Pericardium fibroblast (primary cell): ENCODE data around the gene PLCE1.

GRCh38 chr10:91629211-91629738, 3.6 kb downstream of the PPP1R3C start:
- RAMPAGE, long total RNA = no peak

DNA sequence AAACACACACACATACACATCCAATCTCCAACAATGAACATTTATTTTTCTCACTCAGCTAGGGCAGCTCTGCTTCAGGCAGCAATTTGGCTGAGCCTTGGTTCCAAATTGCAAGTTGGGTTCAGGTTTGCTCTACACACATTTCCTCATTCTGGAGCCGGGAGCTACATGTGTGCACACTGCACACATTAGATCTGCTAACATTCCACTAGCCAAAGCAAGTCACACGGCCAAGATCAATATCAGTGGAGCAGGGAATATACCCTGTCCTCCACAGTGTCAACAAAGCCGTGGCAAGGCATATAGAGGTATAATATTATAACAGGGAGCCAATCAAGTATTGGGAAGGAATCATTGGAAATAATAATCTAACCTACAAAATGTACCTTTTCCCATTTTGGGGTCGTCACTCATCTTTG, 57.5 kb upstream of the PPP1R3C start:
- RAMPAGE, long total RNA = no peak

DNA sequence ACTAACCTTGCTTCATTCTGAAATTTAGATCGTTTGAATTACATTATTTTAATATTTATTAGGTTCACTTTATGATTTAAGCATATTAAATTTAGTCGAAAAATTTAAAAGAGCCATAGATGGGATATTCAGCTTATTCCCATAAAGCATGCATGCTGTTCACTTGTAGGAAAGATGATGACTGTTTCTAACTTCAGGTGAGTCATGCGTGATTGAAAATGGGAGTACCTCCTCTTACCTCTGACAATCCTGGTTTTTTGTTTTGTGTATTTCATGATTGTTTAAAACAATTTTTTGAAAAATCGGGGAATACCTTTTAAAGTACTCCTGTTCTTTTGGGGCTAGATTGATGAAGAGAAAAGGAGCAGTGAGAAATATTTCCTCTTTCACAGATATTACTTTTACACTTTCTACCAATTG, 1.4 kb downstream of the TNKS2 start:
- RAMPAGE, long total RNA = no peak

DNA sequence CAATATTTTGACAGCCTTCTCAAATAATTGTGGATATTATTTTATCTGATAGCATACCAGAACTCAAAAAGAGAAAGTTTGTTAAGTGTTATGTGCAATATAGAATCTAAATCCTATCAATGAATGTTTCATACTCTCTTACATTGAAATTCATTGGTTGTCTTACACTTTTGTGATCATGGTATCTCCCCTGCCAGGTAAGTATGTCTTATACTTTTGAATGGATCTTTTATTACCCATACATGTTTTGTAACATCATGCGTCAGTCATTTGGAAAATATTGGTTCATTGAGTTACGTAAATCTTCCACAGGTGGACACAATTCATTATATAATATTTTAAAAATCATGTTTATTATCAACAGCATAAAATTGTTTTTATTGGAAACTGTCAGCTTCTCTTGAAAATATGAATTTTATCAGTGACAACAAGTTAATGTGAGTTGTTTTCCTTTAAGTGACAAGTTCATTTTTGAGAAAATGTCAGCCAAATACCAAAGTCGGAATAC, 82.7 kb downstream of the BTAF1 start:
- RAMPAGE, long total RNA = no peak

- RAMPAGE, long total RNA = no peak
Observed at GRCh38 chr10:92290039-92290813, 652 bp downstream of the CPEB3 start.

- RAMPAGE, long total RNA = no peak
Observed at GRCh38 chr10:92291965-92292459, 1.0 kb downstream of the MARCHF5 start.

- RAMPAGE, long total RNA = no peak
Observed at GRCh38 chr10:92483381-92483714, 90.5 kb downstream of the IDE start.

DNA sequence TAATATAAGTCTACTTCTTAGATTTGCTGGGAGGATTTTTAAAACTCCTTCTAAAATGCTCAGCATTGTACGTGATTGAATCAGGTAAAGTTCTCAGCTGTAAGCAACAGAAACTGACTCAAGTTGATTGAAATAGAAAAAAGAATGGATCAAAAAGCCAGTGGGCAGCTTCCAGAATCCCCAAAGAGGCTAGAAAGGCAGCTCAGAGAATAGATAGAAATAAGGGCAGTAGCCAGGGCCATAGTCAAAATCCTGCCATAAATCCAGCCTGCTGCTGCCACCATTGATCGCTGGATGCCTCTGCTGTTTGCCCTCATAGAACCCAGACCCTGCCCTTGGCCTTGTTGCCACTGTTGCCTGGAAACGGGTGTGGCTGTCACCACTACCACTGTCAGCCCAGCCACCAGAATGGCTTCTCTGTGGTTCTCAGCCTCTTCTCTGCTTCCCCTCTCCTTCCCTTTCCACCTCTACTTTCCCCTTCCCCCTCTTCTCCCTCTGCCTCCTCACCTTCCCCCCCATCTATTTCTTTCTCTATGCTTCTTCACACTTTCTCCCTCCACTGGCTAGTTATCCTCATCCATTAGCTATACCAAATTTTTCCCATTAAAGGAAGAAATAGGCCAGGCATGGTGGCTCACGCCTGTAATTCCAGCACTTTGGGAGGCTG, 57.8 kb downstream of the HHEX start:
- RAMPAGE, long total RNA = no peak

DNA sequence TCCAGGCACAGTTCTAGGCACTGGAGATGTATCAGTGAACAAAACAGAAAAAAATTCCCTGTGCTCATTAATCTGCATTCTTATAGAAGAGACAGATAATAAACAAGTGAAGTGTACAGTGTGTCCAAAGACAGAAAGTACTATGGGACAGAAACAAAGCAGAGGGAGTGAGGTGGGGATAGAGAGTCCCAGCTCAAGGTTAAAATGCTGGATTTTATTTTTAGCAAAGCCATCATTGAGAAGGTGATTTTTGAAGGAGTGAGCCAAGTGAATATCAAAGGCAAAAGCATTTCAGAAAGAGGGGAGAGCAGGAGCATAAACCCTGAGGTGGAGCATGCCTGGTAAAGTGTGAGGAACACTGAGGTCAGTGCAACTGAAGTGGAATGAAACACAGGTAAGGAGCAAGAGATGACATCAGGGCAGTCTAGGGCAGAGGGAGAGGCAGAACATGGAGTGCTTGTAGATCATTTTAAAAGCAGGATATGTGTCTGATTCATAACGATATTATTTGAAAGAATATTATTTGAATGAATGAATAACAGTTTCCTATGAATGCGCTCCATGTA, 21.7 kb upstream of the EXOC6 start:
- RAMPAGE, long total RNA = no peak

- RAMPAGE, long total RNA = no peak
Observed at GRCh38 chr10:92901699-92902197, 53.4 kb downstream of the EXOC6 start.

- RAMPAGE, long total RNA = no peak
Observed at GRCh38 chr10:93258451-93258715, 184.7 kb downstream of the CYP26A1 start.

GRCh38 chr10:93393160-93393801, 88.9 kb downstream of the MYOF start:
- RAMPAGE, long total RNA = no peak

DNA sequence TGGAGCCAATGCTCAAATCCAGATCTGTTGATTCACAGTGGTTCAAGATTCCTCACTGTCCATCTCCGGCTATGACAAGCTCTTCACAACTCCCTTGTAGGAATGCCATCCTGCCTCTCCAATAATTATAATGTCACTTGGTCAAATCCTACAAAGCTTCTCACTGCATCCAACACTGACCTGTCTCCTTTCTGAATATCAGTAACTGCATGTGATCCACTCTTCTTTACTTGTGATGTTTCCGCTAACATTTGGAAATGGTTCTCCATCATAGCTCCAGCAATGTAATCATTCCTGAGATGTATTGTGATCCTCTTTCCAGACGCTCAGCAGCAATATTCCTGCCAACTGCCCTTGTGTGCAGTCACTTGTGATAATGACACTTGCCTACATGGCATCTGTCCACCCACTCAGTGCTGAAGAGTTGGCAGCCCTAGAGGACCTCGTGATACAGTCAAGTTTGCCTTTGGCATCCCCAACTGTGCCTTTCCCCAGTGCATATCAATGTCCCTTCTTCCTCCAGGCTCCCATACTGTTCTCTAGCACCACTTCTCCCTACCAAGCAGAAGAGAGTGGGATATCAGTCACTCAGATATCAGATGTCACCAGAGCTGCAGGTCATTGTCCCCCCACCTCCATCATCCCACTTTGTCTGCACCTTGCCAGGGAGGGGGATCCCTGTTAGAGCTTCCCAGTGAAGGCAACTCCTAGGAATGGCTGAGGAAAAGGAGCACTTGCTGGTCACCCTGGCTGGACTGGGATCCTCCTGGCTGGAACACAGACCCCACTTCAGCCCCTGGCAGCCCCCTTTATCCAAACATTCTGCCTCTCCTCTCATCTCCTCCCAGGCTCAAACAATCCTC, 64.9 kb downstream of the MYOF start:
- RAMPAGE, long total RNA = no peak

DNA sequence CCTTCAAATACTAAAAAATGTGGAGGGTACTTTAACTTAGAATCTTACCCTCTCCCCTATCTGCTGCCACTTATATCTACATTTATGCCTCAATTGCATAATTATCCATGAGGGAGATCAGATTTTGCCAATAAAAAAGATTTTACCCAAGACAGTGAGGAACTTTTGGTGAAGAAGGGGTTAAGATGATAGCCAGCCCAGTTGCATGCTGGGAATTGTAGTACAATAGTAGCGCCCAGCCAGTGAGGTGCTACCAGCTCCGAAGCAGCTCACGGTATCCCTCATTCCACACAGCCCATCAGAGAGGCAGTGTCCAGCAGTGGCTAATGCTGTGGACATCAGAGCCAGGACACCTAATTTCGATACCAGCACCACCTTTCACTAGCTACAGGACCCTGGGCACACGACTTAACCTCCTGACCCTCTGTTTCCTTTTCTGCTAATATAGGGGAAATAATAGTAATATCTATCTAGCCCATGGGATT, 5.9 kb upstream of the LGI1 start:
- RAMPAGE, long total RNA = no peak

DNA sequence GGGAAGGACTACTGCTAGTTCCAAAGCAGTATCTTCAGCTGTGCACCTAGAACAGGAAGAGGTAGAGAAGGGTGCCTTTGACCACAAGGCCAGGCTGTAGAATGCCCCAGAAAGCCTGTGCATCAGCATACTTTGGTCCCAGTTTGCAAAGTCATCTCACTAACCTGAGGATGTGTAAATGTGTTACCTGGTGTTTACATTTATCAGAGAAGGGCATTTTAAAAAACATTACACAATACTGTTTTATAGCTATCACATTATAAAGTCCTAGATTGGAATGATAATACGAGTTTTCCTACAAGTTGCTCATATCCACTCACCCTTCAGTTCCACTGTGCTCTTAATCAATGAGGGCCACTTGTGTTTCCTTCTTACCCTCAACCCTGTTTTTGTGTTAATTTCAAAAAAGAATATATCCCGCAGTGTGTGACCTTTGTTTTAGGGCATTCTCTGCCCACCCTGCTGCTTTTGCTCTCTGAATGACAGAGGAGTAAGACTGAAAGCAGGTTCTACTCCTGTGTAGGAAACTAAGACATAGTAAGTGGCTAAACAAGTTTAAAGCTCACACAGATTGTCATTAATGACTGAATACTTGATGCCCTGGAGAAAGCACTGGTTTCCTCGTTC, 3.5 kb downstream of the SLC35G1 start:
- RAMPAGE, long total RNA = no peak

GRCh38 chr10:93993600-93994690, at the start of gene PLCE1:
PLCE1 (plus strand) TSS chr10:93993931.
- RAMPAGE, long total RNA = no peak

- RAMPAGE, long total RNA = no peak
Observed at GRCh38 chr10:94088631-94089384, 95.1 kb downstream of the PLCE1 start.

DNA sequence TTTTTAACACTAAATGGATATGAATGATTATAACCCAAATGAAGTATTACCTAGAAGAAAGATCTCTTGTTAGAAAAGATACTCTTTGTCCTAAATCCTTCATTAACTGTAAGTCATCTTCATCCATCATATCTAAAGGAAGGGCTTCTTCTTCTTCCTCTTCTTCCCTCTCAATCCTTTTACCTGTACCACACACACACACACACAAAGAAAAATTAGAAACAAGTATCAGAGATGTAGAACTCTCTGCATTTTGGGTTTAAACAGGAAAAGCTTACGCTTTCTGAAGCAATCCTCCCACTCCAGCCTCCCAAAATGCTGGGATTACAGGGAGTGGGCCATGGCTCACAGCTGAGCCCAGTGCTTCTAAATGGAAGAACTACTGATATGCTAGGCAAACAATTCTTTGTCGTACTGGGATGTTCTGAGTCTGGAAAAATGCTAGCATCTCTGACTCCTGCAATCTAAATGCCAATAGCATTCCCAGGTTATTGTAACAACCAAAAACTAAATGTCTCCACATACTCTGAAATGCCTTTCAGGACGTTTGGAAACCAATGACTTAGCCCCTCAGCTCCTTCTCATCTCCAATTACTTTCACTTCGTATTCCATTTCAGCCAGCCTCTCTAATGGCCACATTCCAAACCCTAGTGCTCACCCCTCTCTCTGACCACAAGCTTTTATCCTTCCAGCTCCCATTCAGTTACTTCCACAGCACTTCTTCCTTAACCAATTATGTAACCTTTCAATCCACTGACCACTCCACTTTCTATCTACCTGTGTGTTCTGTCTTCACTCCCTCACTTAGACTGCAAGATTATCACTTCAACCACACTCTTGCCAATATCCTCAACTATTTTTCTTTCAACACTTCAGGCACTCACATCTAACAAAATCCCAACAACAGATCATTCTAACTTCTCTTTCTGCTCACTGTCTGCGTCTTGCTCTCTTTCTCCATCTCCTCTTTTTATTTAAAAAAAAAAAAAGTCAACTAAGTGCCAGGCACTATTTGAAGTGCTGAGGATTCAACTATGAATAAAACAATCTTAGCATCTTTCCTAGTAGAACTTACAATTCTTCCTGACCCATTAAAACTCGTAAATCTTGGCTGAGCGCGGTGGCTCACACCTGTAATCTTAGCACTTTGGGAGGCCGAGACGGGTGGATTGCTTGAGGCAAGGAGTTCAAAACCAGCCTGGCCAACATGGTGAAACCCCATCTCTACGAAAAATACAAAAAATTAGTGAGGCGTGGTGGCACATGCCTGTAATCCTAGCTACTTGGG, 4.3 kb downstream of the NOC3L start:
- RAMPAGE, long total RNA = no peak

GRCh38 chr10:95070817-95071028, 1.4 kb upstream of the CYP2C8 start:
- RAMPAGE, long total RNA = no peak

DNA sequence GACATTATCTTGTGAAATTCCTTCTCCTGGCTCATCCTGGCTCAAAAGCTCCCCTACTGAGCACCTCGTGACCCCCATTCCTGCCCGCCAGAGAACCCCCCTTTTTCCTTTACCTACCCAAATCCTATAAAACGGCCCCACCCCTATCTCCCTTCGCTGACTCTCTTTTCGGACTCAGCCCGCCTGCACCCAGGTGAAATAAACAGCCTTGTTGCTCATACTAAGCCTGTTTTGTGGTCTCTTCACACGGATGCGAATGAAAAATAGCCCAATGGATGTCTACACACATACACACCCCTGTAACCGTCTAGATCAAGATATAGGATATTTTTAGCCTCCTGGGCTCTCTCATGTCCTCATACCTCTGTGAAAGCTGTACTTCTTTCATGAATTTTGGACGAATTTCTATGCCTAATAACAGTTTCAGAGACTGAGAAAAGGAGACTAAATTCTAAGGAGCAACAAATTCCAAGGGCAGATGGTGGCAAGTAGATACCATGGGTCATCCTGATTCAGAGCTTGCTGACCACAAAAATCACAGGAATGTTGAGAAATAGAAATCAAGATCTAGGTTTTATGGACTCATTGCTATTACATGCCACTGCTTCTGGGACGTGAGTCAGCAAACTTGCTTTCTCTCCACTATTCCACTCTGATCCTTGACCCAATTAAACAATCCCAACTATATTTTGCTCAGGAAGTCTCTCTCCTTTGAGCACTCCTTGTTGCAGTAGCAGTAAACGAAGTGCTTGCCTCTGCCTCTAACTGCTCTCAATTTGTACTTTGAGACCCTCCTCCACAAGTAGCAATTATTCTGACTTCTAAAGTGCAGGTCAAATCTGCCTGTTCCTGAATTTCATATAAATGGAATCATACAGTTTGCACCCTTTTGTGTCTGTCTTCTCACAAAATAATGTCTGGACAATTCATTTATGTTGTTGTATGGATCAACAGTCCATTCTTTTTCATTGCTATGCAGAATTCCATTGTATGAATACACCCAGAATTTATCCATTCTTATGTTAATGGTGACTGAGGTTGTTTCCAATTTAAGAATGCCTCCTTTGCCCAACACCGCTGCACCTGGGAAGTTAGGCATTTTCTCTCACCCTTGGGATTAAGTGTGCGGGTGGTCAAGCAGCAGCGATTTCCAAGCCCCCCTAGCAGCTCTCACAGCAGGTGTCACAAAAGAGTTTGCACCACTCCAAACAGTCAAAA, 35.7 kb downstream of the ACSM6 start:
- RAMPAGE, long total RNA = no peak